AG10803 (cell line): ENCODE measurements around a stretch of chr9.

GRCh38 chr9:121282553-121283226 lies 14.7 kb downstream of the GSN start:
- RRBS, result 4% methylated on average over 3 of the region's 8 CpGs

DNA sequence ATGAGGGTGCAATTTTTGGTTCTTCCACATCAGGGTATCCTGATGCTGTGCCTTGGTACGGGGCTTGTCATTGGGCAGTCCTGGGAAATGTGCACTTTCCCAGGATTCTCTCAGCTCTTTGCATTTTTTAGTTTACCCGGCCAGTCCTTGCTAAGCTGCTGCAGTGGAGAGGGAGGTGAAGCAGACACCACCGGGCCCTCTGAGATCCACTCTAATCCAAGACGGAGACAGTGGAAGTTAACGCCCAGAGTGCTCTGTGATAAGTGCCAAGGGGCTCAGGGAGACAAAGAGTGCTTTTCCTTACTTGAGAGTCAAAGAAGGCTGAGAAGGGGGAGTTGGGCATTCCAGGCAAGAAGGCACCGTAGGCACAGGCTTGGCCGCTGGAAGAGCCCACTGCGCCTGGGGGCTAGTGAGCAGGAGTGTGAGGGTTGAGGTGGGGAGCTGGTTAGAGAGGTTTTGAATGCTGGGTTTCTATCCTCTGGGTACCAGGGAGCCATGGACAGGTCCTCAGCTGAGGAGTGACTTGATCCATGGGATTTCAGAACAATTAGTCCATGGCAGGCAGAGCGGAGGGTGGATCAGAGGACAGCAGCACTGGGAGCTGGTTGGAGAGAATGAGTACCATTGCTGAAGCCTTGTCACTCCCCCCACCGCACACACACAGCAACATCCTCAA lies 16.4 kb downstream of the GSN start:
- RRBS, result no CpG with 5 or more reads among the region's 10 CpGs

GRCh38 chr9:121294233-121294877 lies 26.4 kb downstream of the GSN start:
- RRBS, result no CpG with 5 or more reads among the region's 5 CpGs

- RRBS, result no CpG with 5 or more reads among the region's 7 CpGs
Observed at GRCh38 chr9:121353553-121354063, 16.4 kb downstream of the STOM start.

DNA sequence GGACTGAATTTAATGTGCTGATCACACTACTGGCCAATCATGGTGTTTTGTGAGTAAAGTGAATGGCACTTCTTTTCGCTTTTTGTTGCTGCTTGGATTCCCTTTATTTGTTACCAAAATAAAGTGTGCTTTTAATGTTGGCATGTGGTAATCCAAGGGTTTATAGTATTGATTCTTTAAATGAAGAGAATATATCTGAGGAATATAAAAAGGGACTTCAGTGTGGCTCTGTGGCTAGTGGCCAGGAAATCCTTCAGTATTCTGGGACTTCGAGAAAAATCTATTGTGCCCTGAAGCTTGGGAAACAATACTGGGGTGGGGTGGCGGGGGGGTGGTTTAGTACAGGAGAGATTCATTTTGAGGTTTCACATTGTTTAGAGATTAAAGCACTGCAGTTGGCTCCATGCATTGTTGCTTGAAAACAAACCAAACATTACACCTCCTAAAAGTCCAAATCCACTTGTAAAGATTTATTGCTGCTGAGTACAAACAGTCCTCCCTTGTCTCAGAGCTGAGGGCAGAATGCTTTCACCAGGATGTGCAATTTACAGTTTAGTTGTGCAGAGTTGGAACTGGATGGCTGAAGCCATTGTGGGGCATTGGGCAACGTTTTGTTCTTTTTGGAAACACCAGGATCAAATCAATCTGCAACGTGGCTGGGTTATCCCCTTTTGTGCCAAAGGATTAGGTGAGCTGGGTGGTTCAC lies 49.5 kb downstream of the GGTA1 start:
- RRBS, result no CpG with 5 or more reads among the region's 5 CpGs

- RRBS, result no CpG with 5 or more reads among the region's 75 CpGs
Observed at GRCh38 chr9:121597589-121598787, 53.4 kb upstream of the DAB2IP start.

DNA sequence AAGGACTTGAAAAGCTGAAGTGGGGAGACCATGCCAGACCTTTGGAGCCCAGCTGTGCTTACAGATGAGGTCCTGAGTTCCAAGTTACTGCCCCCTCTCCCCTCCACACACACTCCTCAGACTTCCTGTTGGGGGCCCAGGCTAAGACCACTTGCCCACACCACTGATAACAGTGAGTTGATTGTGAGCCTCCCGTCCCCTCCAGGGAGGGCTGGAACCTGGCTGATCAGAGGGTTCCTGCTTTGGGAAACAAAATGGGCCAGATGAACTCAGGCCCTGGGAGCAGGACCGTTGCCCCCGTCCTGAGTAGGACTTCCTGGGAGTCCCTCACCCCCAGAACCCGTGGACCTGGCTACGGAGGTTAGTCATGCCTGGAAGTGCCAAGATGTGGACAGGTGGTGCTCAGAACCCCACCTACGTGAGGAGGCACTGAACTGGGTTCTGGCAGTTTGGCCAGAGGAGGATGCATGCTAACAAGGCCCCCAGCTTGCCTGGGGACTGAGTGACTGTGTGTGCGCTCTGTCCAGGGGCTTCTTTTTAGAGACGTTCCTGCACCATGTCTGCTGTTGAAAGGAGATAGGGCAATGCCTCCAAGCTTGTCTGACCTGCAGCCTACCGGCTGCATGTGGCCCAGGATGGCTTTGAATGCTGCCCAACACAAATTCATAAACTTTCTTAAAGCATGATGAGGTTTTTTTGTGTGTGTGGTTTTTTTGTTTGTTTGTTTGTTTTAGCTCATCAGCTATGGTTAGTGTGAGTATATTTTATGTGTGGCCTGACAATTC lies 1.9 kb upstream of the DAB2IP start:
- RRBS, result no CpG with 5 or more reads among the region's 9 CpGs

DNA sequence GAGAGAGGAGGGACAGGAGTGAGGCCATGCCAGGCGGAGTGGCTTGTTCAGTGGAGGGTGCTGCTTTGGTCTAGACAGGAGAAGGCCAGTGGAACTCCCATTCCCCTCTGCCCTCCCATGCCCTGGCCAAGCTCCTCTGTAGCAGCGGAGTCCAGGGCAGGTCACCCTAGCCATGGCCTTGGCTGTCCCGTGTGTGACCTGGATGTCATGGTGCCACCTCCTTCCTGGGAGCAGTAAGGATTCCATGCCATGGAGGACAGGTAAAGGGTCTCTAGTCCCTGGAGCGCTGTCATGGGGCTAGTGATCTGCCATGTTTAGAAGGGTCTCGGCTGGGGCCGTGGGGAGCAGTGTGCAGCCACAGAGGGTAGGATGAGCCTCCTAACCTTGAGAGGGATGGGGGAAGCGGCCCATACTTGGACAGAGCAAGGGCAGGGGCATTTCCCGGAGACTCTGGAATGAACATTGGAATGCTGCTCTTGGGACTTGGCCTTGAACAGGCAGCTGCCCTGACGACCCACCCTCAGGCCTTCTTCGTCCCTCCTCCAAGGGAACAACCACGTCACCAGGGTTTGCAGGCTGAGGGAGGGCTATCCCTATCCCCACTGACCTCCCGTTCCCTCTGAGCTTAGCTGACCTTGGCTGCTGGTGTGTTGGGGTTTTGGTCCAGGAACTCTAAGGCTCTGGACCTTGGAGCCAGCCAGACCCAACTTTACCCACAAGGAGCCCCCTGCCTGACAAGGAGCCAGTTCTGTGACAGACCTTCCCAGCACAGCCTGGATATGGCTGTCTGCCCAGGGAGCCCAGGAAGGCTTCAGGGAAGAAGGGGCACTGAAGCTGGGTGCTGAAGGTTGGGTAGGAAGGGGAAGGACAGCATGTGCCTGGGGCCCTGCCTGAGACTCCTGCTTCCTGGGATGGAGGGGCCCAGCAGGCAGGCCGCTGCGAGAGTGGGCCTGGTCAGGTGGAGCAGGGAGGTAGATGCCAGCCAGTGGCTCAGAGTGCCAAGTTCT lies 100.6 kb downstream of the DAB2IP start:
- RRBS, result no CpG with 5 or more reads among the region's 14 CpGs

GRCh38 chr9:121775249-121775940 lies 124.0 kb downstream of the DAB2IP start:
- RRBS, result 96% methylated on average over 5 of the region's 18 CpGs

DNA sequence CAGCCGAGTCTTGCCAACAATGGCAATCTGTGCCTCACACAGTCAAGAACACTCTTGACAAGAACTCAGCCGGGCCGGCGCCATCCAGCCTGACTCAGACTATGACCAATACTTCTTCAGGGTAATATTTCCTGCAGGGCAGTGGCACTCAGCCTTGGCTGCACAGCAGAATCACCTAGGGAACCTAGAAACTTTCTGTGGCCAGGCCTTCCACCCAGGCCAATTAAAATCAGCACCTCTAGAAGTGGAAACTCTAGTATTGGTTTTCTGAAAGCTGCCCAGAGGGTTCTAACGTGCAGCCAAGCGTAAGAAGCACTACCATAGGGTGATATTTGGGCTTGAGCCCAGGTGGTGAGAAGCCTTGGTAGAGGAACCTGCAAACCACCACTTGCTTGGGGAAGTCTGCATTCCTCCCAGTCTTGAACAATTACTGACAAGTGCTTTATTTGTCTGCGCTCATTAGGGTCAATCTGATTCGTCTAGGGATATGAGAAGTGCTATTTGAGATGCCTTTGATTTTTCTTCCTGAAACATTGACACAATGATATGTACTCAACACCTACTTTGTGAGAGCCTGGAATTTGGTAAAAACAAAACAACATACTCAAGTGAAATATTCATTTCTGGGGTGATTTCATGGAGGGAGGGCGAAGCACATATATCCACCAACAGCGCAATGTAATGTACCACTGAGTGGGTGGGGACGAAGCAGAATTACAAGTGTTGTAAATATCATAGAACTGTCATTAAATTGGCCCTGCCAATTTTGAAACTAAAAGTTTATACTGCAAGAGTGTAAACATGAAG lies 120.4 kb downstream of the TTLL11 start:
- RRBS, result no CpG with 5 or more reads among the region's 11 CpGs

- RRBS, result no CpG with 5 or more reads among the region's 2 CpGs
Observed at GRCh38 chr9:122164180-122164748, 4.6 kb downstream of the MORN5 start.

DNA sequence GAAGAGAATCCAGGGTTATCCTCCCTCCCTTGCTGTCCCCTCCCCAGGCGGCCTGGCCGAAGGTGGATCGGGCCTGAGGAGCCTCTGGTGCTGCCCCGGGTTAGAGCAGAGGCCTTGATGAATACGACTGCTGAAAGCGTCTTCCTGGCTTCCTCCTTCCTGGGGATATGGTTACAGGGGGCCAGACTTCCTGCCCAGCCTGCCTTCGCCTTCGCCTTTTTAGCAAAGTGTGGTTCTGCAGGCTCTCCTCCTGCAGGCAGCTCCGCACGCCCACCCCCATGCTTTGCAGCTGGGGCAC lies 22.5 kb upstream of the PTGS1 start:
- RRBS, result no CpG with 5 or more reads among the region's 10 CpGs

DNA sequence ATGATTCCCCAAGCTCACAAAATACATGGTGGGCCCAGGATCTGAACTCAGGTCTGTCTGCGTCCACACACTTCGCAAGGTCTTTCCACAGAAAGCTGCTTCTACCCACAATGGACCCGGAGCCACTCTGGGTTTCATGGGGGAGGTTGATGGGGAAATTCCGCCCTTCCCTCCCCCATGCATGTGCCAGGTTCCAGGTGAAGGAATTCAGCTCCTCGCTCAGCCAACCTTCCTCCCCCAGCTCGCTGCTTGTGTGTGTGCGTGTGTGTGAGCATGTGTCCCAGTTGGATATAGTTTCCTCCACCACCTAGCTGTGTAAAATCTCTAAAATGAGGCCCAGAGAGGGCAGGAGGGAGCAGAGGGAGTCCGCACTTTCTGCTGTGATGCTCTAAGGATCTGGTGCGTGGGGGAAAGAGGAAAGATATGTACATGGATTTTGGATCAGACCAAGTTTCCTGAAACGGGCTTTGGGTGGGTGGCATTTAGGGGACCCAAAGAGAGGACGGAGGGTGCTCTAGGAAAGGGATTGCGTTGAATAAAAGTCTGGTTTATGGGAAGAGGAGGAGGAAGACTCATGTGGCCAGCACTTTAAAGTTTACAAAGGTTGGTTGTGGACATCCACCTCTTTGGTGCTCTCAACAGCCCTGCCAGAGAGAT lies 1.1 kb downstream of the PTGS1 start:
- RRBS, result no CpG with 5 or more reads among the region's 12 CpGs

- RRBS, result no CpG with 5 or more reads among the region's 2 CpGs
Observed at GRCh38 chr9:122845615-122845979, 17.2 kb upstream of the PDCL start.

GRCh38 chr9:122864963-122865687 lies 36.7 kb upstream of the PDCL start:
- RRBS, result no CpG with 5 or more reads among the region's 8 CpGs

GRCh38 chr9:122904415-122904746 lies 778 bp downstream of the RC3H2 start:
- RRBS, result no CpG with 5 or more reads among the region's 6 CpGs

GRCh38 chr9:122974966-122975864 lies 34.4 kb downstream of the RABGAP1 start:
- RRBS, result no CpG with 5 or more reads among the region's 6 CpGs

- RRBS, result no CpG with 5 or more reads among the region's 1 CpG
Observed at GRCh38 chr9:123139303-123139691, 105.8 kb downstream of the GPR21 start.

- RRBS, result no CpG with 5 or more reads among the region's 6 CpGs
Observed at GRCh38 chr9:123364517-123364850, 8.5 kb downstream of the CRB2 start.

DNA sequence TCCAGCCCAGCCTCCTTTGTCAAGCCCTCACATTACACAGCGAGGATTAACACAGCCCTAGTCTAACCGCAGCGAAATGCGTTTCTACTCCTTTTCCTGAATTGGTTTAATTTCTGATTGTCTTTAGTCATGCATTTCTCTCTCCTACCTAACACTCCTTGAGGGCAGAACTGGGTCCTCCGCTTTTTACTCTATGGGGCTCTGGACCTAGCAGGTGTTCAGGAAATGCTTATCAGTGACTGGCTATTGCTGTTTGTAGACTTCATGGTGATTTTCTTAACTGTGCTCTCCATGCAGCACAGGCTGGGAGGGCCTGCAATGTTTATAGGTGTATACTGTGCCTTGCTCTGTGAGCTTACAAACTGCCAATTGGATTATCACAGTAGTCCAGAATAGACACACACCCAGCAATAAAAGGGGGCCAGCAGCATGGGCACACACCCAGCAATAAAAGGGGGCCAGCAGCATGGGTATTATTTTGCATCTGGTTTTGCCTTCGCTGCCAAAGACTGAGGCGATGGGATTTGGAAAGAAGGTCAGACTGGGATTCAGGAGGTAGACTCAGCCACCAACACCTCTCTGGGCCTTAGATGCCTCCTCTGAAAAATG lies 99.9 kb downstream of the CRB2 start:
- RRBS, result no CpG with 5 or more reads among the region's 7 CpGs